AG08470 (cell line): ENCODE measurements around the gene TMEM235.

DNA sequence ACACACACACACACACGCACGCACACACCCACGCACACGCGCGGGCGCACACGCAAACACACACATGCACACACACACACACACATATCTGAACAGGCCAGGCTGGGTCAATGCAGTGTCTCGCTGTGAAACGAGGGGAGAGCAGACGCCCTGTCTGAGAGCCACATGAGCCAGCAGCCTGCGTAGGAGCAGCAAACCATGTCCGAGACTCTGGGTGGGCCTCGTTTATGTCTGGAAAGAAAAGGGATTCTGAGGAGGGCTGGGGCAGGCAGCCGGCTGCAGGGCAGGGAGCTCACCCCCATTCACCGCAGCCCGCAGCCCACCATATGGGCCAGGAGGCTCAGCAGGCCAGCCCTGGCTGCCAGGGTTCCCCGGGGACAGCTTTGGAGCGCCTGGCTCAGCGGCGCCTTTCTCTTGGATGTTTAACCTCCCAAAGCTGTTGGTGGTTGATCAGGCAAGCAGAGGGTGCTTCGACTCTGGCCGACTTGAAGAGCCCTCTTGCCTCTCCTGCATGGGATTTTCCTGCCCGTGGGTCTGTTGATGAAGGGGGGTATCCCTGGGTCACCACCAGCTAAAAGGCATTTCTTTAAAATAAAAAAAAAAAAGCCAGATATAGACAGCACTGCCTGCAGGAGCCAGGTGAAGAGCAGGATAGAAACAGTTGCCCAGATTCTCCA lies 93.2 kb upstream of the TNRC6C start:
- RRBS, result 7% methylated on average over 3 of the region's 24 CpGs

- RRBS, result no CpG with 5 or more reads among the region's 6 CpGs
Measured at GRCh38 chr17:77886788-77887313, 71.7 kb upstream of the TNRC6C start.

GRCh38 chr17:77942203-77942752 lies 16.2 kb upstream of the TNRC6C start:
- RRBS, result no CpG with 5 or more reads among the region's 8 CpGs

- RRBS, result 66% methylated on average over 4 of the region's 19 CpGs
Measured at GRCh38 chr17:78112828-78113392, 15.6 kb downstream of the TMC6 start.

DNA sequence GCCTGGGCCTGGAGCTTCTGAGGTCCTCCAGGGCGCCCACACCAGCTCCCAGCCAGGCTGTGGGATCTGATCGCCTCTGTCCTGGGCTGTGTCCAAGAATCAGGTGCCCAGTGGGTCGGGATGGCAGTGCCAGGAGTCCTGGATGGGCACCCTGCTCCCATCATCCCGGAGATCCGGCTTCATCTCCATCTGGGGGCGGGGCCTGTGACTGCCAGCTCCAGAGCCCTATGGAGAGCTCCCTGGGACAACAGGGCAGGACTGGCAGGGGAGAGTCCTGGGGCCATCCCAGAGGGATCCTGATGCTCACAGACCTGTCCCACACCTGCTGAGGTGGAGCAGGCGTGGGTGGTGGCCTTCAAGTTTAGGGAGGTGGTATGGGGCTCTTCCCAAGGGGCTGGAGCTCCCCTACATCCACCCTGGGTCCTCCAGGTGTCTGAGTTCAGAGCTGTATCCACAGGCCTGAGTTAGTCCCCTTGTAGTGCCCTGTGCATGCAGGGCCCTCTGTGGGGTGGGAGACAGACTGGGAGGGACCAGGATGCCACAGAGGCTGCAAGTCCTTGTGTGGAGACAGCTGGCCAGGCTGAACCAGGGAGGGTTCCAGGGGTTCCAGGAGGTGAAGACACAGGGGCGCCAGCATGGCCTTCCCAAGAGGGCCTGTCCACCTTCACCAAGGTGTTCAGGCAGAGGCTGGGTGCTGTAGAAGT lies 1.1 kb downstream of the SYNGR2 start:
- RRBS, result no CpG with 5 or more reads among the region's 8 CpGs

DNA sequence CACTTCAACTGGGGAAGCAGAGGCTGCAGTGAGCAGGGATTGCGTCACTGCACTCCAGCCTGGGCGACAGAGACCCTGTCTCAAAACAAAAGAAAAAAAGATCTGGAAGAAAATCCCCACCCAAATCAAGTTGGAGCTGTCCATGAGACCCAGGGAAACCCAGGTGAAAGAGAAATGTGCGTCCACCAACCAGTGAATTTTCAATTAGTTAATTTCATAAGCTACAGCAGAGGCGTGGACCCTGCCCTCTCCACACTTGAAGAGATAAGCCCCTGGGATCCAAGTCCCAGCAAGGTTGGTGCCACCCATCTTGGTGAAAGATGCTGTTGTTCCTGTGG lies 5.5 kb downstream of the SYNGR2 start:
- RRBS, result no CpG with 5 or more reads among the region's 4 CpGs

GRCh38 chr17:78174236-78175338 lies 6.2 kb downstream of the SYNGR2 start:
- RRBS, result 92% methylated on average over 3 of the region's 34 CpGs

DNA sequence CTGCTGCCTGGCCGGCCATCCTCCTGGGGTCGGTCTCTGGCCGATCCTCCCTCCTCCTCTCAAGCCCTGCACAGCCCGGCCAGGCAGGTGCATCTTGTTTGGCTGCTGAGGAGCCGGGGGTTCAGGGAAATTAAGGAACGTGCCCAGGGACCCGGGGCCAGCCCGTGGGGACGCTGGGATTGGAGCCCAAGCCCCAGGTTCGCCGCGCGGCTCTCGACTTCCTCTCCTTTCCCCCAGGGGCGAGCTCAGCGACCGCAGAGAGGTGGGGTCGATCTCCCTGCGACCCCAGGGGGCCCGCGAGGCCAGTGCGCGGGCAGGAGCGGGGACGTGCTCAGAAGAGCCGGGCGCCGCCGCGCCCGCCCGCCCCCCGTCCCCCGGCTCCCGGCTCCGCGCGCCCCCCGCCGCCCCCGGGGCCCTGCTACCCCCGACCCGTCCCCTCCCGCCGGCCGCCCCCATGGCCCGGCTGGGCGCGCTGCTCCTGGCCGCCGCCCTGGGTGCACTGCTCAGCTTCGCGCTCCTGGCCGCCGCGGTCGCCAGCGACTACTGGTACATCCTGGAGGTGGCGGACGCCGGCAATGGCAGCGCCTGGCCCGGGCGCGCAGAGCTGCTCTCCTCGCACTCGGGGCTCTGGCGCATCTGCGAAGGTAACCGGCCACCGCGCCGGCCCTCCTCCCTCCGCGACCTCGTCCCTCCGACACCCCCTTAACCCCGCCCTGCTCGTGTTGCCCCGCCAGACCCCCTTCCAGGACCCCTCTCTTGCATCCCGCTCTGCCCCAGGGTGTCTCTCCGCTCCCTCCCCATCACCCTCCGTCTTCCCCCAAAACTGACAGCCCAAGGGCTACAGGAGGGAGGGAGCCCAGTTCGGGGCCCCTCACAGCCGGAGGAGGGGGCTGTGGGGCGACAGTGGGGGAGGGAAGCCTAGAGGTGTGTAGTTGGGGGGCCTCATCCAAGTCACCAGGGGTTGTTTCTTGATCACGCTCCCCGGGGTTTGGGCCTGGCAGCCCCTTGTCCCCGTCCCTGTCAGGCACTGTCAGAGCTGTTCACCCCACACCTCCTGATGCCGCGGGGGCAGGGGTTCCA lies at the start of gene TMEM235:
TMEM235 (plus strand) TSS at position 62 of the 1,080 bp plus-strand sequence.
- RRBS, result 14% methylated on average over 31 of the region's 91 CpGs

- RRBS, result 14% methylated on average over 8 of the region's 20 CpGs
Measured at GRCh38 chr17:78258592-78259179, 27.3 kb downstream of the TMEM235 start.

DNA sequence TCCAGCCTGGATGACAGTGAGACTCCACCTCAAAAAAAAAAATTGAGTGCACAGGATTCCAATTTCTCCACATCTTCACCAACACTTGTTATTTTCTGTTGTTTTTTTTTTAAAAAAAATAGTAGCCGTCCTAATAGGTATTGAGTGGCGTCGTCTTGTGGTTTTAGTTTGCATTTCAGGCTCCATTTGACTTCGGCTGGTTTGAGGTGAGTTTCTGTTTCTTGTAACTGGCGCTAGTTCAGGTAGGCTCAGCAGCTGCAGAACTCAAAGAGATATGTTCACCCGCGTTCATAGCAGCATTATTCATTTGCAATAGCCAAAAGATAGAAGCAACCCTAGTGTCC lies 44.6 kb downstream of the TMEM235 start:
- RRBS, result no CpG with 5 or more reads among the region's 7 CpGs

GRCh38 chr17:78354953-78355688 lies 4.8 kb downstream of the SOCS3 start:
- RRBS, result no CpG with 5 or more reads among the region's 10 CpGs

DNA sequence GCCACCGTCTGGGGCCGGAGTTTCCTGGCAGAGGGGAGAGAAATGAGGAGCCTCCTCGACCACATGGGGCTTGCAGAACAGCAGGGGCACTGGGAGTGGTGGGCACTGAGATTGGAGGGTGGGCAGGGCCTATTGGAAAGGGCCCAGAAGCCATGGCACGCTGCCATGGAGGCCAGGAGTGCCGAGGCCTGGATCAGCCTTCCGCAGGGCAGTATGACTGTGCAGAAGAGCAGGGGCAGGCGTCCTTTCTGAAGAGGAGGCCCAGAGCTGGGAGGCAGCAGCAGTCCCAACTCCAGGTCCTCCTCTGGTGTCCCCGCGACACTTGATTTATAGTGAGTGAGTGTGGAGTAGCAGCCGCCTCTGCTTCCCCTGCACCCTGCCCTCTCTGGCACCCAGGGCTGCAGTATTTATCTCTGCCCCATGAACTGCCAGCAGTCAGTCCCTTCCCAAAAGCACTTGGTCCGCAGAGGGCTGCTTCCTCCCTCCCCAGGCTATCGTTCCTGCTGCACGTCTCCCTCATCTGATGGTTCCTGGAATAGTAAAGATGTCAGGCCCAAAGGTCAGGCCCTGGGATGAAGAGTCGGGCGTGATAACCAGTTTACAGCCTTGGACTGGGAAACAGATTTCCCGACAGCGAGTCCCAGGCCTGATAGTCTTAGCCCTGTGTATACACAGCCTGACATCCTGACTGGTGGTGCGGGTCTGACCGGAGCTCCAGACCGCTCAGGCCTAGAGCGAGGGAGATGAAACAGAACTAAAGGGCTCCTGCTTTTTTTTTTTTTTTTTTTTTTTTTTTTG lies 32.9 kb downstream of the PGS1 start:
- RRBS, result no CpG with 5 or more reads among the region's 21 CpGs

- RRBS, result no CpG with 5 or more reads among the region's 12 CpGs
Measured at GRCh38 chr17:78669606-78669881, 92.3 kb upstream of the DNAH17 start.

- RRBS, result no CpG with 5 or more reads among the region's 13 CpGs
Measured at GRCh38 chr17:78672011-78672470, 94.8 kb upstream of the DNAH17 start.

- RRBS, result no CpG with 5 or more reads among the region's 6 CpGs
Measured at GRCh38 chr17:78683209-78683821, 98.8 kb downstream of the CYTH1 start.

- RRBS, result no CpG with 5 or more reads among the region's 7 CpGs
Measured at GRCh38 chr17:78724284-78724959, 57.7 kb downstream of the CYTH1 start.

DNA sequence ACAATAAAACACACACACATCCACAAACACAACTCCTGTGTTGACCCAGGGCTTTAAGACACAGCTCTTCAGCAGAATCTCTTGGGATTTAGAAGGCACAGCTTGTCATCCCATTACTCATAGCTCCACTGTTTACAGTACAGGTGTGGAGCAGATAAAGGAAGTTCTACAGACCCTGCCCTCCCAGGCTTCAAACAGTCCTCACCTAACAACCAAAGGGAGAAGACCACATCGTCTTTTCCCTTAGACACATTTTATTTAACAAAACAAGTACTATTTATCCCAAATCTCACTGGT lies 46.3 kb downstream of the CYTH1 start:
- RRBS, result no CpG with 5 or more reads among the region's 1 CpG

DNA sequence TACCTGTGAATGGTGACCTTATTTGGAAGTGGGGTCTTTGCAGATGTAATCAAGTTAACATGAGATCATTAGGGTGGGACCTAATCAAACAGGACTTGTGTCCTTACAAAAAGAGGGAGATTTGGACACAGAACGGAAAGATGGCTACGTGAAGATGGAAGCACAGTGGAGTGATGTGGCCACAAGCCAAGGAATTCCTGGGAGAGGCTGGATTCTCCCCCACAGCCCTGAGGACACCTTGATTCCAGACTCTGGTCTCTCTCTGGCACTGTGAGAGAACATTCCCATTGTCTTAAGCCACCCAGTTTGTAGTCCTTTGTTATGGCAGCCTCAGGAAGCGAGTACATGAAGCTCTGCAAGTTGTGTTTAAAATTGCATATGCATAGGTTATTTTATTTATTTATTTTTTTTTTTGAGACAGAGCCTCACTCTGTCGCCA lies 5.7 kb upstream of the CYTH1 start:
- RRBS, result no CpG with 5 or more reads among the region's 4 CpGs

GRCh38 chr17:78792178-78792550 lies 10.1 kb upstream of the CYTH1 start:
- RRBS, result 84% methylated on average over 1 of the region's 3 CpGs

DNA sequence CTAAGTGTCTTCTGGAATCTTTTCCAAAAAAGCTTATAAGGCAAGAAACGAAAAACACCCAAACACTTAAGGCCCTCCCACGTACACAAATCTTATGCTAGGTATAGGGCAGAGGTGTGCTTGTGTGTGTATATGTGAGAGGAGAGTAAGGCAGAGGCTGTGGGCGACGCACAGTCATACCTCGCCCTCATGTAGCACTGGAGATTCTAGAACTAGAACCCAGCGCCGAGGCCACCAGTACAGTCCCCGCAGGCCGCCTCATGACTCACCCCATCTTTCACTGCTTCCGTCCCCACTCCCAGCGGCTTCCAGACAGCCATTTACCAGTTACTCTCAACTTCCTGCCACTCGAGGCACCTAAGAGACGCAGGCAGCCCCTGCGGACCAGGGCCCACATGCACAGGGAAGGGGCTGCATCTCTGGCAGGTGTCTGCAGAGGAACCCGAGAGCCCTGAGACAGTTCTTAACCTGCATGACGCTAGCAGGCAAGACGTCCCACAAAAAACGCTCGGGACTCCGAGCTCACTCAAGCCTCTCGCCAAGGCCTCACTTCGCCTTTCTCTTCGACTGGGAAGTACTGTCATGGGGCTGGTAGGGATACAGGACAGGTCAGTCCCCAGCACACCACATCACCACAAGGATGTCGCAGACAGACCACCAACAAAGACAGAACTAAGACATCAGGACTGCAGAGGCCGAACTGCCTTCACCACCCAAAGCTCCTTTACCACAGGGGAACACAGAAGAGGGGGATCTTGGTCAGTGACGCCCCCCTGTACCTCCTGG lies 23.4 kb upstream of the CYTH1 start:
- RRBS, result no CpG with 5 or more reads among the region's 26 CpGs